ENCODE results near the genes CSF3, GJD3 and KRT10.

GRCh38 chr17:40015321-40015916 is at the start of gene CSF3:
Gene CSF3 (plus strand): TSS chr17:40015440.
- PRO-cap: no peak
- RAMPAGE, long total RNA: no peak
- RRBS: no CpG with 5 or more reads among the region's 10 CpGs

GRCh38 chr17:40019160-40019919 is 4.1 kb downstream of the CSF3 start:
- PRO-cap: no peak
- RAMPAGE, long total RNA: no peak
- RRBS: no CpG with 5 or more reads among the region's 24 CpGs

DNA sequence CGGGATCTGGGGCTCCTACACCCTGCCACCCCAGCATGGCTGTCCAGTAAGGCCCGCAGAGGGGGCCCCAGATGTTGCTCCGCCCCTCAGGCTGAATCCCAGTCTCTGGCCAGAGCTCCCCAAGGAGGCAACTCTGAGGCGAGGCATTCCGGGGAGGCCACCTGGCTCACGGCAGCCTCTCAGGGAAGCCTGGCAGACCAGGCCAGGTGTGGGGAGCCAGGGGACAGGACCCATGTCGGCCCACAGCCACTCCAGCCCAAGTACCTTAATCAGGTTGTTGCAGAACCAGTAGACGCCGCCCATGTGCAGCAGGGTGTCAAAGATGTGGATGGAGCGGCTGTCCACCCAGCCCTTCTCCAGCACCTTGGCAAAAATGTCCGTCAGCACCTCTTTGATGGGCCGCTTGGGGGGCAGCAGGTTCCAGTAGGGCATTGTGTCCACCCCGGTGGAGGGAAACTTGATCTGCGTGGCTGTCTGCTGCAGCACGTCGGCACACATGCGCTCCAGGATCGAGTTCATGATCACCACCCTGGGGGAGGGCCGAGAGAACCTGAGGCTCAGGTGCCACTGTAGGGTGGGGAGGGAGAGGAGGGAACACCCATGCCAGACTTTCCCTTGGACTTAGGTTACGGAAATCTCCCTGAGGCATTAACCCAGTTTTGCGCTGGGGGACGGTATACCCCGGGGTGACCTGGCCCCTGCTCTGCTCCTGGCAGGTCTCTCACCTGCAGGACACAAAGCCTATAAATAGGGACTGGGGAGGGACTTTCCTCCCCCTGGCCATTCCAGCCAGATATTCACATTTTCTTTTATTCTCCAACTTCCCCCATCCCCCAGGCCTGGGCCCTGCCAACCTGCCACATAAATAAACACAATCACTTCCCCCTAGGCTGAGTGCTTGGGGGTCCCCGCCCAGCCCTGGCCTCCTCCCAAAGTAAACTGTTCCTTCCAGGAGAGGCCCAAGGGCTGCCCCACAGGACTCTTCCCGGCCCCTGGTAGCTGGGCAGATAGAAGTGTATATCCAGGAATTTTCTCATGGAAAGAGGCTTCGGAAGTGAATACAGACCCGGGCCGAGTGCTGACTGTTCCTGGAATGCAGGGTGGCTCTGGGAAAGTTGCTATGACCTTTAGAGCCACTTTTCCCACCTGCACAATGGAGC is 8.0 kb downstream of the CSF3 start:
- PRO-cap: no peak
- RAMPAGE, long total RNA: no peak
- RRBS: 29% methylated on average over 3 of the region's 28 CpGs

DNA sequence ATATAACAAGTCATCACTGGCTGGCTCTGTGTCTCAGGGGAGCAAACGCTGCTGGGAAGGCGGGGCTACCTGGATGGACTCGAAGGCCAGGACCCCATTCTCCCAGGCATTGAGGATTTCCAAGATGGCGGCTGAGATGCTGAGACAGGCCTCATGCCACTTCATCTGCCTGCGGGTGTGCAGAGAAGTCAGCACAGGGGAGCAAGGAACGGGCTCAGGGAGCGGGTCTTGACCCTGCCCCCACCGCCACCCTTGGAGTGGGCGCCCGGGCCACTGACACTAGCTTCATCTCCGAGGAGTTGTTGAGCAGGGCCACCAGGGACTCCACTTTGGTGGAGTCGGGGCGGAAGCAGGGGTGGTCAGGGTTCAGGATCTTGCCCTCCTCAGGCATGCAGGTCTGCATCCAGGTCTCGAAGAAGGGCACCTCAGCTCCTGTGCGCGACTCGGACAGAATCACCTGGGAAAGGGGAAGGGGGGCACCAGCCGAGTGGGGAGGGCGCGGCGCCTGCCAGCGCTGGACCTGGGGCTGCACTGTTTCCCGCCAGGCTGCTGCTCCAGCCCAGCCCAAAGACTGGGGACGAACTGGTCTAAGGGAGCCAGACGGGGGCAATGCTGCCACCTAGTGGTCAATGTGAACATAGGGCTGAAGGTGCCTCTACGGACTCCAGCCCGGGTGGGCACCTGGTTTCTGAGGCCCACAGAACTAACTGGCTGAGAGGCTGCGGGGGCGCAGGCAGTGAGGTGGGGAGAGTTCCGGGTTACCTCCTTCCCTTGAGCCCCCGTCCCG is 11.5 kb downstream of the CSF3 start:
- PRO-cap: no peak
- RAMPAGE, long total RNA: no peak
- RRBS: 17% methylated on average over 5 of the region's 32 CpGs

DNA sequence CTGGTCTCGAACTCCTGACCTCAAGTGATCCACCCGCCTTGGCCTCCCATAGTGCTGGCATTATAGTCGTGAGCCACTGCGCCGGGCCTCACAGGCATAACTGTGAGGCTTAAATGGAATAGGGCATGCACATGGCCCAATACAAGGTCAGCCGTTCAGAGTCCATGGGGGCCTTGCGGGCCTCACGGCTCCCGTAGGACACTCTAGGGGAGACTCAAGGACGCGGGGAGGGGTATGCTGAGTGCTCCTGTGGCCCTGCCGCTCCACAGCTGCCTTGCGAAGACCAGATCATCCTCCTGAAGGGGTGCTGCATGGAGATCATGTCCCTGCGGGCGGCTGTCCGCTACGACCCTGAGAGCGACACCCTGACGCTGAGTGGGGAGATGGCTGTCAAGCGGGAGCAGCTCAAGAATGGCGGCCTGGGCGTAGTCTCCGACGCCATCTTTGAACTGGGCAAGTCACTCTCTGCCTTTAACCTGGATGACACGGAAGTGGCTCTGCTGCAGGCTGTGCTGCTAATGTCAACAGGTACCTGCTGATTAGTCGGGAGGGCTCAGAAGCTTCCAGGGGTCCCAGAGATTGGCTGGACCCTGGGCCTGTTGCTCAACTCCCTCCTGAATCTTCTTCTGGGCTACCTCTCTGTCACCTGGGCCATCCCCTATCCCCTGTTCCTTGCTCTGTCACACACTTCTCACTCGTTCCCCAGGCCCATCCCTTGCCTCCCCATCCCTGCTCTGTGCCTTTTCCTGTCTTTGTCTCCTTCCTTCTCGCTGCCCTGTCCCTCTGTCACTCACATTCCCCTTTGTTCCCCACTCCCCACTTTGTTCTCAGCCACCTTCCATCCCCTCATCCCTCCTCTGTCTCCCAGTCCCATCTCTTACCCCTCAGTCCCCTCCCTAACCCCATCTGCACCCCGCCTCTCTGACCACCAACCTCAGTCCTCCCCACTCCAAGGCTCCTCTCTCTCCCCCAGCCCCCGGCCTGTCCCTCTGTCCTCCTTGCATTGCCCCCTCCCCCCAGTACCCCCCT is 12.1 kb downstream of the NR1D1 start:
- PRO-cap: no peak
- RAMPAGE, long total RNA: no peak
- RRBS: no CpG with 5 or more reads among the region's 30 CpGs

DNA sequence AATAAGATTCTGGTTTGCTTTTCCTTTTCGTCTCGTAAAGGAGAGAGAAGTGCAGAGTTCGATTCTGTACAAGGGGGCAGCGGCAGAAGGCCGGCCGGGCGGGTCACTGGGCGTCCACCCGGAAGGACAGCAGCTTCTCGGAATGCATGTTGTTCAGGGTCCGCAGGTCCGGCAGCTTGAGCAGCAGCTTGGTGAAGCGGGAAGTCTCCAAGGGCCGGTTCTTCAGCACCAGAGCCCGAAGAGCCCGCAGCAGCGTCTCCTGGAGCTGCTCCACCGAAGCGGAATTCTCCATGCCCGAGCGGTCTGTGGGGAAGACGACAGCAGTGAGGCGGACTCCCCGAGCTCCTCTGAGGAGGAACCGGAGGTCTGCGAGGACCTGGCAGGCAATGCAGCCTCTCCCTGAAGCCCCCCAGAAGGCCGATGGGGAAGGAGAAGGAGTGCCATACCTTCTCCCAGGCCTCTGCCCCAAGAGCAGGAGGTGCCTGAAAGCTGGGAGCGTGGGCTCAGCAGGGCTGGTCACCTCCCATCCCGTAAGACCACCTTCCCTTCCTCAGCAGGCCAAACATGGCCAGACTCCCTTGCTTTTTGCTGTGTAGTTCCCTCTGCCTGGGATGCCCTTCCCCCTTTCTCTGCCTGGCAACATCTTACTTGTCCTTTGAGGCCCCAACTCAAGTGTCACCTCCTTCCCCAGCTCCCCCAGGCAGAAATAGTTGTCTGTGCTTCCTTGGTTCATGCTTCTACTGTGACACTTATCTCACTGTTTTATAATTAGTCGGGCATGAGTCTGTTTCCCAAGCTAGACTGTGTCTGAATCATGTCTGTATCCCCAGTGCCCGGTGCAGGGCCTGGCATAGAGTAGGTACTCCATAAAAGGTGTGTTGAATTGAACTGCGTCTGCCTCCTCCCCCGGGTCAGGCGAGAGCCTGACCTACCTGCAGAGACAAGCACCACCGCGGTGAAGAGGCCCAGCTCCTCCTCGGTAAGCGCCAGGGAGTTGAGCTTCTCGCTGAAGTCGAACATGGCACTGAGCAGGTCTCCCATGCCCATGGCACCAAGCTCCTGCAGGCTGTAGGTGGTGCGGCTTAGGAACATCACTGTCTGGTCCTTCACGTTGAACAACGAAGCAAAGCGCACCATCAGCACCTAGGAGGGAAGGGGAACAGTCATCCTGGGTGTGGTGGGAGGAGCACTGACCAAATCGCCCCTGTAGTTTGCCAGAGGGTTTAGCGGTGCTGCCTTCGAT is 7.0 kb downstream of the NR1D1 start:
- PRO-cap: no peak
- RAMPAGE, long total RNA: no peak
- RRBS: 75% methylated on average over 9 of the region's 47 CpGs

- PRO-cap: no peak
- RAMPAGE, long total RNA: no peak
Observed at GRCh38 chr17:40124844-40125042, 3.0 kb downstream of the MSL1 start.

DNA sequence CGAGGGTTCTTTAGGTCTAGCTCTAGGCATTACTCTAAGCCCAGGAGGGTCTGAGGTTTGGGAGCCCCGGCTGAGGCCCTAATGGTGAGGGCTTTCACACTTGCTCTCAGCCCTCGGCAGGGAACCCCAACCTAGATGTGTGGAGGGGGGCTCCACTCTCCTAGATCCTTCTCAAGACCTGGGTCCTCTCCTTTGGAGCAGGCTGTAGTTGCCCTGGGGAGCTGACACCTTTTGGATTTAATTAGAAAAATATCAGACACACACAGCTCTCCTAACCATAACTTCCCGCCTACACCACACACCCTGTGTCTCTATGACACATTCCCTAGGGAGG is 2.4 kb downstream of the RAPGEFL1 start:
- PRO-cap: no peak
- RAMPAGE, long total RNA: no peak
- RRBS: no CpG with 5 or more reads among the region's 4 CpGs

DNA sequence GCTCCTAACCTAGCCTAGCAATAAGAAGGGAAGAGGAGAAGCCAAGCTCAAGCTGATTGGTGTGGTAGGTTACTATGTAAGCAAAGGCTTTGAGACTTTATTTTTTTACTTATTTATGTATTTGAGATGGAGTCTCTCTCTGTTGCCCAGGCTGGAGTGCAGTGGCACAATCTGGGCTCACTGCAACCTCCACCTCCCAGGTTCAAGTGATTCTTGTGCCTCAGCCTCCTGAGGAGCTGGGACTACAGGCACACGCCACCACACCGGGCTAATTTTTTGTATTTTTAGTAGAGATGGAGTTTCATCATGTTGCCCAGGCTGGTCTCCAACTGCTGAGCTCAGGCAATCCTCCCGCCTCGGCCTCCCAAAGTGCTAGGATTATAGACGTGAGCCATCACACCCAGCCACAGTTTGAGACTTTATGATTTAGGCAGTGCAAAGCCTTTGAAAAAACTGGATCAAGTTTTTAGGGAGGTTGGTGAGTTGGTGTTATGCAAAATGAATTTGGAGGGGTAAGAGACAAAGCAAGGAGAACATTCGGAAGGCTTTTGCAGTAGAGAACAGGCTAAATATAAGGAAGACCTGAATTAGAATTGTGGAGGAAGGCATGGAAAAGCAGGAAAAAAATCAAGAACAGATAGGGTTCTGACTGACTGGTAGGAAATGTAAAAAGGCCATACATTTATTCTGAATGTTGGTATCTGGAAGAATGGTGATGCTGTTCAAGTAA is 14.6 kb upstream of the CDC6 start:
- PRO-cap: no peak
- RAMPAGE, long total RNA: no peak
- RRBS: no CpG with 5 or more reads among the region's 6 CpGs

DNA sequence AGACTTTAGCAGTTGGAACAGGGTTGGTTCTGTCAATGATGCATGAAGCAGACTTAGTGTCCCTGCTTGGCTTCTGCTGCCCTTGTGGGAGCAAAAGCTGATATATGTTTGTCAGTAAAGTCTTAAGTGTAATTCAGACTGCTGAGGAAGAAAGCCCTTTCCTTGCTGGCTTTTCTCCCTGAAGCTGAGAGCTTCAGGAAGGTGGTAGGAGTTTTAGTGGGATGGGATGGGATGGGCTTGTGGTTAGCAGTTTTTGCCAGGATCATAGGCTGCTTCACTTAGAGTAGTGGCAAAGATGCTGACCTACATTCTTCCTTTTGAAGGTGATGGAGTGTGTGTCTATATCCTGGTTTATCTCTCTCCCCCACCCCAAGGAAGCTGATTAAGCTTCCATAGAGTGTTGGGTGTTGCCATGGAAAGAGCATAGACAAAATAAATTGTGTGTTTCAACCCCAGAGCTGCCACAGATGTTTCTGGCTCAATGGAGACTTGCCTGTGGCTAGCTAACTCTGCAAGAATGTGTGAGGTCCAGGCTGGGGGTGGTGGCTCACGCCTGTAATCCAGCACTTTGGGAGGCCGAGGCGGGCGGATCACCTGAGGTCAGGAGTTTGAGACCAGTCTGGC is 4.7 kb upstream of the RARA start:
- PRO-cap: no peak
- RAMPAGE, long total RNA: no peak
- RRBS: no CpG with 5 or more reads among the region's 4 CpGs

DNA sequence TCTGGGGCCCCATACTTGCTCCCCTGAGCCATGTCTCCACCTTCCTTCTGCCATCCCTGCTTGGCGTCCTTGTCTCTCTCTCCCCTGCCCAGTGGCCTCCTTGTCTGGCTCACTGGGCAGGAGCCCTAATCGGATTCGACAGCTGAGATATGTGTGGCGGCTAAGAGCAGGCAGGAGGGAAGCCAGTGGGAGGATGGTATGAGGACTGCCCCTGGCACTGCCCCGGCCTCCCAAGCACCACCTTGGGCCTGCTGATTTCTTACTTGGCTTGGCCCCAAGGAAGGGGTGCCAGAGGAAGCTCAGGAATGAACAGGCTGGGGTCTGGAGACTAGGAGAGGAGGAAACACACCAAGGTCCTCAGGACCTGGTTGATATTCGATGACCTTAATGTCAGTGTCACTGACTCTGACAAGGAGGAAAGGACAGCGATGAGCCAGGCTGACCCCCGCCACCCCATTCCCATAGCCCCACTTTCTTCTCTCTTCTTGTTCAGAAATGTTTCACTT is 2.1 kb downstream of the RARA start:
- PRO-cap: no peak
- RAMPAGE, long total RNA: no peak
- RRBS: no CpG with 5 or more reads among the region's 8 CpGs

DNA sequence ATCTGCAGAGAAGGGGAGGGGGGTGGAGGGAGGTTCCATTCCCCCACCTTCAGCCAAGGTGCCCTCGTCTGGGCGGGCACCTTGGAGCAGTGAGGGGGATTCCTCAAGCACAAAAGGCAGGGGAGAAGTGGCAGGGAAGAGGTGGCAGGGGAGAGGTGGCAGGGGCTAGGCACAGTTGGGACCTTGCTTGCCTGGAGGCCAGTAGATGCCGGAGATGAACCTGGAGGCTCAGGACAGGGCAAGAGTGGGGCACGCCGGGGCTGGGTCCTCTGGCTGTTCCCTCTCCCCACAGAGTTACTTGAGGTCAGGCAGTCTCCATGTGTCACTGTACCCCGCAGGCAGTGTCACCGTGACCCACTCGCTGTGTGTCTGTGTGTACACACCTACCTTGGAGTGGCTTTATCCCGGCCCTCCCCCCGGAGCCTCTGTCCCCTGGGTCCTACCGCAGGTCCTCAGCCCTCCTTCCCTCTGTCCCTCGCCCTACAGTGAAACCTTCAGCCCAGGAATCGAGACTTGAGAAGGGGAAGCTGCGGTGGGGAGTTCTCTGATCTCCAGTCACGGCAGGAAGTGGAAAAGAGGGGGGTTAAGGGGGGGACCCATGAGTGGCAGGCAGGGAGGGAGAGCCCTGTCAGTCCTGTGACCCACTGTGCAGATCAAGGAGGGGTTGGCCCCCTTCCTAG is 13.3 kb downstream of the RARA start:
- PRO-cap: no peak
- RAMPAGE, long total RNA: no peak
- RRBS: 0% methylated on average over 3 of the region's 15 CpGs

- PRO-cap: no peak
- RAMPAGE, long total RNA: no peak
- RRBS: 15% methylated on average over 2 of the region's 24 CpGs
Observed at GRCh38 chr17:40364351-40365403, at the start of gene GJD3. Gene GJD3 (minus strand): TSS chr17:40364737.

GRCh38 chr17:40376615-40376983 is 12.1 kb upstream of the GJD3 start:
- PRO-cap: no peak
- RAMPAGE, long total RNA: no peak
- RRBS: no CpG with 5 or more reads among the region's 7 CpGs

DNA sequence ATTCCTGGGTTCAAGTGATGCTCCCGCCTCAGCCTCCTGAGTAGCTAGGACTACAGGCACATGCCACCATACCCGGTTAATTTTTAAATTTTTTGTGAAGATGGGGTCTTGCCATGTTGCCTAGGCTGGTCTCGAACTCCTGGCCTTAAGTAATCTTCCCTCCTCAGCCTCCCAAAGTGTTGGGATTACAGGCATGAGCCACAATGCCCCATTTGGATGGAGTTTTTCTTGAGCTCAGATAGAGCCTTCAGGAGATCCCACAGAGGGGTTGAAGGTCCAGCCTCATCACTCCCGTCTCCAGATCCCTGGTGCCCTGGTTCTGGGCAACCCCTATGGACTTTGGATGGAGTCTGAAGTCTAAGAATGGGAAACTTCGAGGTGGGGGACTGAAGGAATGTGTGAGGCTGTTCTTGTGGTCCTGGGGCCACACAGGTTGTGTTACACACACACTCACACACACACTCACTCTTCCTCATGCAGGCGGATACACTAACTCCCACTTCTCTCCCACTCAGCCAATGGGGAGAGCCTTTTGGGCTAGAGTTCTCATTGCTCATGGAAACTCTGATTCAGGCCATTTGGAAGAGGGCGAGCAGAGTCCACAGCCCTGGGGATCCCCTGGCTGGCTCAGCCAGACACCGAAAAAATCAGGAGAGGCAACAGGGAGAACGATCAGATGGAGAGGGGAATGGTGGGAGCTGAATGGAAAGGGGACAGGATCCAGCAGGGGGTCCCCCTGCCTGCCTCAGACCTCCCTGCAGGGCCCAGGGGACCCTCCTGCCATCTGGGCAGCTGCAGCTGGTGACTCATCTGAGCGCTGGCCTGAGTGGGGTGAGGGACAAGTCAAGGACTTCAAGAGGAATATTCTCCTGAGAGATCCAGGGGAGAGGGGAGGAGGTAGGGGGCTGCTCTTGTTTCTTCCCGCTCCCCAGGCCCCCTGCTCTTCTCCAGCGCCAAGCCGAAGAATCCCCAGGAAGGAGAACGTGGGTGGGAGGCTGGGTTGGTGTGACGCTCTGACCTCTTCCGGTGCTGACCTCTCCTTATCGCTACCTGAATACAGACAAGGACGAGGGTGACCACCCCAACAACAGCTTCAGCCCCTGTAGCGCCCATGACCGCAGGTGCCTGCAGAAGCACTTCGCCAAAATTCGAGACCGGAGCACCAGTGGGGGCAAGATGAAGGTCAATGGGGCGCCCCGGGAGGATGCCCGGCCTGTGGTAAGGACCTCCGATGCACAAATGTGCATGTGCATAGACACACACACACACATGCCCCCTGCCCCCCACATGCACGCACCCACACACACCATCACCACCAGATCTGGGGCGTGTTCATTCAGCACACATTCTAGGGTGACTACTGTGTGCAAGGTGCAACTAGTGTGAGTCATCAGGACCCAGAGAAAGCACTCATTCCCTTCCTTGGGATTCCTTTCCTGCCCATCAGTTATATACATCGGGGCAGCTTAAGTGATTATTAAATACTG is 9.2 kb downstream of the IGFBP4 start:
- PRO-cap: no peak
- RAMPAGE, long total RNA: no peak
- RRBS: 85% methylated on average over 1 of the region's 30 CpGs

DNA sequence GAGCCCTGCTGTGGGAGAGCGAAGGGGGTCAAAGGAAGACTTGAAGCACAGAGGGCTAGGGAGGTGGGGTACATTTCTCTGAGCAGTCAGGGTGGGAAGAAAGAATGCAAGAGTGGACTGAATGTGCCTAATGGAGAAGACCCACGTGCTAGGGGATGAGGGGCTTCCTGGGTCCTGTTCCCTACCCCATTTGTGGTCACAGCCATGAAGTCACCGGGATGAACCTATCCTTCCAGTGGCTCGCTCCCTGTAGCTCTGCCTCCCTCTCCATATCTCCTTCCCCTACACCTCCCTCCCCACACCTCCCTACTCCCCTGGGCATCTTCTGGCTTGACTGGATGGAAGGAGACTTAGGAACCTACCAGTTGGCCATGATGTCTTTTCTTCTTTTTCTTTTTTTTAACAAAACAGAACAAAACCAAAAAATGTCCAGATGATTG is 14.1 kb downstream of the IGFBP4 start:
- PRO-cap: no peak
- RAMPAGE, long total RNA: no peak
- RRBS: no CpG with 5 or more reads among the region's 4 CpGs

DNA sequence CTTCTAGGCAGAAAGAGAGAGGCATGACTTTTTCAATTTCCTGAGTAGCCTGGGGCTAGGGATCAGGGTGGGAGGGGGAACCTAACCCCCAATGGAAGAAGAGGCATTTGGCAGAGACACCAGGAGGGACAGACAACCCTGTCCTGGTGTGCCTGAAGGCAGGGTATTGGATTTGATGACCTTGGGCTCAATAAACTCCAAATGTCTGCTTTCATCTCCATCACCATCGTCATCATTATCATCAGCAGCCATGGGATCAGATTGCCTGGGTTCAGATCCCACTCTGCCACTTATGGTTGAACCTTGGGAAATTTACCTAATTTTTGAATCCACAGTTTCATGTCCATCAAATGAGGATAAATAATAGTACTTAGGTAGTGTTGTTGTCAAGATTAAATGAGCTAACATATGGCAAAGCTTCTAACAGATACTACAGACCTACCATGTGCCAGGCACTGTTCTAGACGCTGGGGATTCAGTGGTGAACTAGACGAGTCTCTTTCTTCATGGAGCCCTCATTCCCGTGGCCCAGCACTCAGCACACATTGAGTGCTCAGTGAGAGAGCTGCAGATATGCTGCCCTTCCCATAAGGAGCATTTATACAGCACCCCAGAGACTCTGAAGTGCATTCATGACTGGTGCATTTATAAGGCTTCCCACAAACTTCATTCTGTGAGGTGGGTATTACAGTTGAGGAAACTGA is 26.8 kb downstream of the IGFBP4 start:
- PRO-cap: no peak
- RAMPAGE, long total RNA: no peak
- RRBS: no CpG with 5 or more reads among the region's 4 CpGs

DNA sequence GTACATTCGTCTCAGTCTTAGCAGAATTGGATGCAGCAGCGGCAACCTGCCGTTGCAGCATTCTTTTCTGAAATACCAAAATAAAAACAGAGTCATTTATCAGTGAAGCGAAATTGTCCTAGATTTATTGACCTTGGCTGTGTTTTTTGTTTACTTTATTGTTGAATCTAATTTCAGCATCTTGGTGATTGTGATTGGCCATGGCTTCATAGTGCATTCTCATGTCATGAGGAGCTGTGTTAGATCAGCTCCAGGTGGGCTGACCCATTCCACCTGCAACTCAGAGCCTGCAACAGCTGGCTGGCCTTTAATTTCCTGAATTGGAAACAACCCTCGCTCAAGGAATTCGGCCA is 16.5 kb downstream of the KRT24 start:
- PRO-cap: no peak
- RAMPAGE, long total RNA: no peak
- RRBS: no CpG with 5 or more reads among the region's 6 CpGs

- PRO-cap: no peak
- RAMPAGE, long total RNA: no peak
- RRBS: no CpG with 5 or more reads among the region's 9 CpGs
Observed at GRCh38 chr17:40719477-40720162, 16.1 kb upstream of the KRT24 start.

GRCh38 chr17:40821887-40822983 is at the start of gene KRT10:
Gene KRT10 (minus strand): TSS chr17:40822614.
- PRO-cap: no peak
- RAMPAGE, long total RNA: no peak
- RRBS: no CpG with 5 or more reads among the region's 12 CpGs